ENCODE measurements around a stretch of chr14.

DNA sequence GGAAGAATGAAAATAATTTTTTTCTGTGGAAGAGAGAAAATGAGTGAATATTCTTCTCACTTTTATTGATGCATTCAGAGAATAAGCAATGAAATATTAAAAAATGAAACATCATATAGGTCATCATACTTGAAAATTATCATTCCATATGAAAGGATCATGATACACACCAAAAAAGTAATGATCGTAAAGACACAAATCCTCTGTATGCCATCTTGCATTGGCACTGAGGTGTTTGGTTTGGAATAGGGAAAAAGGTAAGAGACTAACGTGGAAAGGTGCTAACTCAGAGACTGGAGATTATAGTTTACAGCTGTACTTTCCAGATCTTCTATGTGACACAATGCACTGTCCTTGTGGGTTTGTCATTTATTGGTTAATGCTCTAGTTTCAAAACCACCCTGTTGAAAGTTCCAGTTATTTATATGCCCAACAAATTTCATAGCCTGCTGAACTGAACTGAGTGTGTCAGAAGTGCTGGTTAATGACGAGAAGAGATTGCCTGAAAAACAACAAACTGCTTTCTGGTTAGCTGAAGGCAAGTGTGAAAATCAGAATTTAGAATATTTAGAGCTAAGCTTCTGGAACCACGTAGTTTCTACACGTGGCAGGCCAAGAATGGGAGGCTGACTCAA lies 19.2 kb upstream of the RIN3 start:
- RRBS, 2 experiments: no CpG with 5 or more reads among the region's 5 CpGs

DNA sequence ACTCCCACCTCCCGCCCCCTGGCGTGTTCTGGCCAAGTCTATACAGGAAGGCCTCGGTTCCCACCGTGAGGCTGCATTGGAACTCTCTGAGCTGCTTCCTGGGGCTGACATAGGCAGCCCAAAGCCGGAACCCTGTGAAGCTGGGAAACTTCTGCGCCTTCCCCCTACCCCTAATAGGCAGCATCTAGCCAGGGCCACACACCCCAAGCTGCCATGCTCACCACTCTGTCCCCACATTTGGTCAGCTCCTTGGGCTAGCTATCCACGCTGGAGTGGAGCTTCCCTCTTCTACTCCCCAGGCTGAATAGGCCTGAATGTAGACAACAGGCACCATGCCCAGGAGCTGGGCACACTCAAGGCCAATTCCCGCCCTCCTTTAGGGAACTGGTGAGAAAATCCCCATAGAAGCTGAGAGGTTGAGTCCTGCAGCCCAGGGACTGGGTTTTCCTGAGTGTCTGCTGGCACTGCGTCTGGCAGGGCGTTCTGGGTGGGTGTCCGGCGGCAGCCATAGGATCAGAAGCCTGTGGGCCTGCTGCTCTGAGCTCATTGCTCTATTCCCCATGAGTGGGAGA lies 35.8 kb downstream of the RIN3 start:
- RRBS, 2 experiments: no CpG with 5 or more reads among the region's 12 CpGs

- RRBS, 2 experiments: no CpG with 5 or more reads among the region's 13 CpGs
Measured at GRCh38 chr14:92568470-92569146, 55.0 kb downstream of the RIN3 start.

- RRBS, 2 experiments: no CpG with 5 or more reads among the region's 19 CpGs
Measured at GRCh38 chr14:92649846-92650520, 98.4 kb downstream of the LGMN start.

GRCh38 chr14:92655318-92656157 lies 92.9 kb downstream of the LGMN start:
- RRBS, 2 experiments: no CpG with 5 or more reads among the region's 14 CpGs

GRCh38 chr14:92690990-92691453 lies 57.4 kb downstream of the LGMN start:
- RRBS, 2 experiments: no CpG with 5 or more reads among the region's 5 CpGs

GRCh38 chr14:93044139-93044562 lies 71.6 kb downstream of the ITPK1 start:
- RRBS, 2 experiments: no CpG with 5 or more reads among the region's 9 CpGs

GRCh38 chr14:93239862-93240419 lies 32.9 kb downstream of the UBR7 start:
- RRBS, 2 experiments: no CpG with 5 or more reads among the region's 20 CpGs

DNA sequence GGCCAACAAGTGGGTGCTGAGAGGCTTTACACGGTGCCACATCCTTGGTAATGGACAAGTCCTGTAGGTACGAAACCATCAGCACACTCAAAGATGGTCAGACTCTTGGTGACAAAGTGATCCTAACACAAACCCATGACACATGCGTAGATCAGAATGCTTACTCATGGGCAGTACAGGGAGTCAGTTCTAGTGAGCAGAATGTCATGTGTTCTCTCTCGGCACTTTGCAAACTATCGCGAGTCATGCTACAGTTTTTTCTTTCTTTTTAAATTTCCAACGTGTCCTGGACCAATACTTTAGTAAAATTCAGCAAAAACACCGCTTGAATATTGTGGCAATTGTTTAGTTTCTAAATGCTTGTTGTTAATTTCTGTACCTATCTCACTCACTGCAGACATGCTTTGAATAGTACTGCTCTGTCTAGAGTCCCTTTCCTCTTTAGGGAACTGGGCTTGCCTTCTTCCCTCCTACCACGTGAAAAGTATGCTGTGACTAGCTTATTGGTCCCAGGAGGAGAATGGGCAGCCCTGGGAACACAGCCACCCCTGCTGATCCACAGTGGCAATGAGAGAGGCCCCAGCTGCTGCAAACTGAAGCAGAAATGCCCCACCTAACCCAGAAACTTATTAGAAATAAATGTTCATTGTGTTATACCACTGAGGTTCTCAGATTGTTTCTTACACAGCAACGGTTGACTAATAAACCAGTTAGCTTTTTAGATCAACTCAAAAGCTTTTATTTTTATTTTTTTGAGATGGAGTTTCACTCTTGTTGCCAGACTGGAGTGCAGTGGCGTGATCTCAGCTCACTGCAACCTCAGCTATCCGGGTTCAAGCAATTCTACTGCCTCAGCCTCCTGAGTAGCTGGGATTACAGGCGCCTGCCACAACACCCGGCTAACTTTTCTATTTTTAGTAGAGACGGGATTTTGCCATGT lies 62.6 kb downstream of the UBR7 start:
- RRBS, 2 experiments: no CpG with 5 or more reads among the region's 15 CpGs

GRCh38 chr14:93431056-93431340 lies 259 bp downstream of the UNC79 start:
- RRBS, 2 experiments: no CpG with 5 or more reads among the region's 21 CpGs

DNA sequence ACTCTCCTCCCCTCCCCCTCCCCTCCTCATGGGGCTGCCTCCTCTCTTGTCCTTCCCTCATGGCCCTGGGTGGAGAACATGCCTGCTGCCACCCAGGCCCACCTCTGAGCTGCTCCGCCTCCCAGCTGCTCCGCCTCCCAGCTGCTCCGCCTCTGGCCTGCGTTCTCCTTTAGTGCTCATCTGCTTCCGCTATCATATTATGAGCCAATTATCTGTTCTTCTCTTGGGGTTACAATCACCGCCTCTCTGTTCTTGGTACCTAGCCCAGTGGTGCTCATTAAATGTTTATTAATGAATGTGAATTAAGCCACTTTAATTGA lies 32.1 kb upstream of the FAM181A start:
- RRBS, 2 experiments: no CpG with 5 or more reads among the region's 6 CpGs

DNA sequence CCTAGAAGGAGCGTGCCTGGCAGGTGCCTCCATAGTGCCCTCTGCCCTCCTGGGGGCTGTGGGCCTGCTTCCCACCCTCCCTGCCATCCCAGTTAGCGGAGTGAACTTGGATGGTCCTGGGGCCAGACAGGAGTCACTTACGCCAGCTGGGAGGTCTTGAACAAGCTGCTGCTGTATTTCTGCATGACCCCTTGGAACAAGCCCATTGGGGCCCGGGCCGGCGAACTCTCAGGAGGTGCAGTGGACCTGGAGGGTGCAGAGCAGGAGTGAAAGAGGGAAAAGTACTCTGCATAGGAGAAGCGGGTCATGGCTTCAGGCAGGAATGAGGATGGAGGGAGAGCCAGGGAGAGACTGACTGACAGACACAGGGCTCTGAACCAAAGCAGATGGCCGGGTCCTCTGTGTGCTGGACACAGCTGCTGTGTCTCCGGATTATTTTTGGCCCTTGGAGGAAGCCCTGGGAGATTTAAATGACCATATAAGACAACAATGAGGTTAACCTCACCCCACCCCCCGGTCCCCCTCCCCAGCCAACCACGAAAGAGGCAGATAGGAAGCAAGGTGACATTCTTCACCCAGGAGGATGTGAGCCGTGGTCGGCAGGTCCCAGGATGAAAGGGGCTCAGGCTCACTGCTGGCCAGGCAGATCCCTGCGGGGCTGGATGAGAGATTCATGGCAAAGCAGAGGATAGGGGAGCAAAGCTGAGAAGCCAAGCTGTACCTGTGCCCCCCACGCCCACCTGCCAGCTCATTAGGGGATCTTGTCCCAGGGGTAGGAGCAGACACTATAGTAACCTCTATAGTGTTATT lies 19.5 kb downstream of the ASB2 start:
- RRBS, 2 experiments: 67 to 80% methylated on average over 2 of the region's 15 CpGs

DNA sequence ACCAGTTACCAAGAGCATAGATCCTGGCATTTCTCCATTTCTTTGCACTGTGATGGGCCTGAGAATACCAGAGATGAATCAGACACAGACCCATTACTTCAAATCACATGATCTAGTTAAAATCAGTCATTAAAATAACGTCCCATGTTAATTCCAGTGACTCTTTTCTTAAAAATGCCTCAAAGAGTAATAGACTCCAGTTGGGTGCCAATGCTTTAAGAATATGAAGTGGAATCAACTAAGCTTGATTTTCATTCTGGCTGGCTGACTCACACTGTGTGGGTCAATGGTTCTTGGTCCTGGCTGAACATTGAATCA lies 11.1 kb downstream of the ASB2 start:
- RRBS, 2 experiments: no CpG with 5 or more reads among the region's 1 CpG

DNA sequence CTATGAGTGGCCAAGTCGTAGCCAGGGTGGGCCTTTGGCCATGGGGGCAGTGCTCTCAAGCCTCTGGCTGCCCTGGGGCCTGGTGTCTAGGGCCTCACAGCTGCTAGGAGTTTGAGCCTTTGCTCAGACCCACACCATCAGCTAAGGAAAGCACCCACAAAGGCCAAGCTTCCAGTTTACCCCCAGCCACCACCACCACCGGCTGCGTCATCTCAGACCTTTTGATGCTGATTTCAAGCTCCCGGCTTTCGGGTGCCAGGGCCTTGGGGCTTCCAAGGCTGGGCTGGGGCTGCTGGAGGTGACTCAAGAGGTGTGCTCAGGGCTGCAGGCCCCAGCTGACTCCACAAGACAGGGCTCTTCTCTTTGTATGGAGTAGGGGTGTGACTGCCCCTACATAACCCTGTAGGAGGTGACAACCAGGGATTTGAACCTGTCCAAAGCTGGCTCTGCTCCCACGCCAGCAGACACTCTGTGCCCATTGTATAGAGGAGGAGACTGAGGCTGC lies 3.6 kb downstream of the ASB2 start:
- RRBS, 2 experiments: no CpG with 5 or more reads among the region's 6 CpGs

GRCh38 chr14:93978138-93978735 lies 1.9 kb upstream of the ASB2 start:
- RRBS, 2 experiments: no CpG with 5 or more reads among the region's 6 CpGs

GRCh38 chr14:94062163-94062648 lies 18.8 kb downstream of the DDX24 start:
- RRBS, 2 experiments: no CpG with 5 or more reads among the region's 9 CpGs

DNA sequence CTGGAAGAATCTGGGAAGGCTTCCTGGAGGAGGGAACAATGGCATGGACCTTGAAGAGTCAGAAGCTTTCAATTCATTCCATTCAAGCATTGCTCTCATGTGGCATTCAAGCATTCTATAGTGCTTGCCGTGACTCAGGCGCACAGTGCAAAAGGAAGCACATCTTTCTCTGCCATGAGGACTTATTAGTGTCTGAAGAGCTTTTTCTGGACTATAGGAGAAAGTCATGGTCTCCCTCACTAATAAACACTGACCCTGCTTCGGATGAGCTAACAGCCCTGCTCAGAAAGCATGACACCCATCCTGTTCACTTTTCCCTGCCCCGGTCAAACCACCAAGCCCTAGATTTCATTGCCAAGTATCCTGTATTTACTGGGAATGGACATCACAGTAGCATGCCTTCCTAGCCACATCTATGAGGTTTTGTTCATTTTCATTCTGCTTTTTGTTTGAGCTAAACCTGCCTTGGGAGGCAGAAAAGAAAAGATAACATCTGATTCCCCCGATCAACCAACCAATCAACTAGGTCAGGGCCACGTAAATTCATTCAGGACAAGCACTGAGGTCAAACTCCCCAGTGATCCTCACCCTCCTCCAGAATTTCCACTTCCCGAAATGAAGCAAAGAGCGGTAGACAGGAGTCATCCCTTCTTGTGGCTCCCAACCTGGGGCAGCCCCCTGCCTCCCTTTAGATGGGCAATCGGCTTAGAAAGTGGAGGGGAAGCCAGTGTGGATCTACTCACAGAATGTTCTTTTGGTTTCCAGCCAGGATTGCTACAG lies 15.1 kb downstream of the IFI27L2 start:
- RRBS, 2 experiments: no CpG with 5 or more reads among the region's 9 CpGs

DNA sequence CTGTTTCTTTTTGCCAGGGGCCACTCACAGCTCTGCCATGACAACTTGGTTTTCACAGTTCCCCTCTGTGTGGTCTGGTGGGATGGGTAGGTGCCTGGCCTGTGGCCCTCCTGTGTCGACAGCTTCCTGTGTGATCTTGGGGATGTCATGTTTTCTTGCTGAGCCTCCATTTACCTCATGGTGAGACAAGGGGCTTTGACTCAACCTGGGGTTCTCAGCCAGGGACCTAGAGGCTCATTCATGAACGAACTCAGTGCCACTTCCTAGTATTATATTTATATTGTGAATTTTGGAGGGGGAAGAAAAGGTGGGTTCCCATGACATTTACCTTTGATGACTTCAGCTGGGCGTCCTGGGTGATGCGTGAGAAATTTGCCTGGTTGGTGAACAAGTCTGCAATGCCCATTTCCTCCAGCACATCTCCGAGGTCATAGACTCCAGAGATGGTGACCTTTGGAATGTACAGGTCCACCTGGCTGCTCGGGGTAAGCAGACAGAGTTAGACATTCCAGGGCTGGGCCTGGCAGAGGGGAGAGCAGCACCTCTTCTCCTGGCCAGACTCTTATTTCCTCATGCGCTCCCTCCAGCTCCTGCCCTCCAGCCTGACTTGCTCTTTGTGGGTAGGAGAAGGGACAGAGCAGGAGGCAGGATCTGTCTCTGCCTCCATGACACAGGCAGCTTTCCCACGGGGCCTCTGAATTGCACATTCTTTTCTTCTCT lies 12.8 kb upstream of the SERPINA10 start:
- RRBS, 2 experiments: no CpG with 5 or more reads among the region's 8 CpGs

DNA sequence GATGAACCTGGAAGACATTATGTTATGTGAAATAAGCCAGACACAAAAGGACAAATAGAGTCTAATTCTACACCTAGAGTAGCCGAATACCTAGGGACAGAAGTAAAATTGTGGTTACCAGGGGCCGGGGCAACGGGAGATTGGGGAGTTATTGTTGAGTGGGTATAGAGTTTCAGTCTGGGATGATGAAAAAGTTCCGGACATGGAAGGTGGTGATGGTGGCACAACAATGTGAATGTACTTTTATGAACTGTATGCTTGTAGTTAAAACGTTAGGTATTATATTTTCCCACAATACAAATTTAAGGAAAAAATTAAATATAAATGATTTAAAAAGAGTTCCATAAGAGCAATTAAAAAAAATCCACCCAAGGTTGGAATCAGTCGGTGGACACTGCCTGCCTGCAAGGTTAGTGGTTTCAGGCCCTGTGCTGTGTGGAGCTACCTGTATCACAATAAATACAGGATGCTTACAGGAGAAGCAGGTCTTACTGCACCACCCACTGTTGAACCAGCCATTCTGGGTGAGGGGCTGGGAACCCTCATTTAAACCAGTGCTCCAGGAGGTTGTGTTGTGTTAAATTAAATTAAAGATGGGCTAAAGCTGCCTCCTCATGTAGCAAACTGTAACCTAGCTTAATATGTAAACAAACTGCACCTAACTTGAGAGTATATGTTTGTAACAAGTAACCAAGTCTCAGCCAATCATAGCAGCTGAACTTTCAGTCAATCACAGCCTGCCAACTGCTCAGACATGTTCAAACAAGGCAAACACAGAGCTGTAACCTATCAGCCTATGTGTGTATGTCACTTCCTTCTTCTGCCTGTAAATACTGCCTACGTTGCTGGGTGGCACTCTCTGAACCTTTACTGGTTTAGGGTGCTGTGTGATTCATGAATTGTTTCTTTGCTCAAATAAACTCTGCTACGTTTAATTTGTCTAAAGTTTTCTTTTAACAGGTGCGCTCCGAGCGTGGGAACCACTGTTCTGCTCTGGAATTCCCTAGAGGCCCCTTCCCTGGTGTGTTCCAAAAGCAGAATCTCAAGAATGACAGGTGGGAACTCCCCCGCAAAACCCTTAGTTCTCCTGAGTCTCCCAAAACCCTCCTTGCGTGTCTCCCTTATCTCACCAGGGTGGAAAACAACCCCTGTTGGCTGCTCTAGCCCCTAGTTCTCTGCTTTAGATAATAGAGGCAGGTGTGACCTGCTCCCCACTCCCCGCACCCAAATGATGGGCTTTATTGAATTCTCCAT lies 3.0 kb downstream of the SERPINA6 start:
- RRBS, 2 experiments: no CpG with 5 or more reads among the region's 14 CpGs

- RRBS, 2 experiments: no CpG with 5 or more reads among the region's 7 CpGs
Measured at GRCh38 chr14:94384137-94384792, 4.1 kb downstream of the SERPINA1 start.